Rectum (tissue), 1 donor: Measurements from ENCODE around the gene CD99.

DNA sequence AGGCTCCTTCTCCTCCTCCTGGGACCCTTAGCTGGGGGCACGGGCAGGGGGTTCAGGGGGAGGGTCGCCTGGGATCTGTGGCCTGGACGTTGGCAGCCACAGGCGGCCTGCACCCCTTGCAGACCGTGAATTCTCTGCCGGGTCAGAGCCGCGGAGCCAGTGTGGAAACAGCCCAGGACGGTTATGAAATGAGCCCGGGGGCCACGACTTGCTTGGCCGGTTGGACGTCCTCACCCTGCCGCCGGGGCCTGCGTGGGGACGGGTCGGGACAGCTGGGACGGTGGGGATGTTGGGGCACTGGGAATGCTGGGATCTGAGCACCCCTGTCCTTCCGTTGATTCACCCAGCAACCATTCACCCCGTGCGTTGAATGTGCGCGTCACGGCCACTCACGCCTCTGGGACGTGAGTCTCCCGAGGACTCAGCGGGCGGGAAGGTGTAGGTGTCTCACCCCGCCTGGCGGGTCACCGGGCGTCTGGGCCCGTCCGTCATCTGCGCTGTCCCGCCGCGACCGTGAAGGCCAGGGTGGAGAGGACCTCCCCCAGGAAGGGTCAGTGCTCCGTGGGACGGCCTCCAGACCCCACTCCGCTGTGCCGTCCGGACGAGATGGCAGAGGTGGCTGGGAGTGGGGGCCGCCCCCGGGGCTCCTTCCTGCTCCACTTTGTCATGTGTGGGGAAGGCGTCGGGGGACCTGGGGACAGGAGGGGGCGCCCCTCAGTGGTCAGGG, 4.5 kb upstream of the PLCXD1 start:
- PRO-cap, result no peak

DNA sequence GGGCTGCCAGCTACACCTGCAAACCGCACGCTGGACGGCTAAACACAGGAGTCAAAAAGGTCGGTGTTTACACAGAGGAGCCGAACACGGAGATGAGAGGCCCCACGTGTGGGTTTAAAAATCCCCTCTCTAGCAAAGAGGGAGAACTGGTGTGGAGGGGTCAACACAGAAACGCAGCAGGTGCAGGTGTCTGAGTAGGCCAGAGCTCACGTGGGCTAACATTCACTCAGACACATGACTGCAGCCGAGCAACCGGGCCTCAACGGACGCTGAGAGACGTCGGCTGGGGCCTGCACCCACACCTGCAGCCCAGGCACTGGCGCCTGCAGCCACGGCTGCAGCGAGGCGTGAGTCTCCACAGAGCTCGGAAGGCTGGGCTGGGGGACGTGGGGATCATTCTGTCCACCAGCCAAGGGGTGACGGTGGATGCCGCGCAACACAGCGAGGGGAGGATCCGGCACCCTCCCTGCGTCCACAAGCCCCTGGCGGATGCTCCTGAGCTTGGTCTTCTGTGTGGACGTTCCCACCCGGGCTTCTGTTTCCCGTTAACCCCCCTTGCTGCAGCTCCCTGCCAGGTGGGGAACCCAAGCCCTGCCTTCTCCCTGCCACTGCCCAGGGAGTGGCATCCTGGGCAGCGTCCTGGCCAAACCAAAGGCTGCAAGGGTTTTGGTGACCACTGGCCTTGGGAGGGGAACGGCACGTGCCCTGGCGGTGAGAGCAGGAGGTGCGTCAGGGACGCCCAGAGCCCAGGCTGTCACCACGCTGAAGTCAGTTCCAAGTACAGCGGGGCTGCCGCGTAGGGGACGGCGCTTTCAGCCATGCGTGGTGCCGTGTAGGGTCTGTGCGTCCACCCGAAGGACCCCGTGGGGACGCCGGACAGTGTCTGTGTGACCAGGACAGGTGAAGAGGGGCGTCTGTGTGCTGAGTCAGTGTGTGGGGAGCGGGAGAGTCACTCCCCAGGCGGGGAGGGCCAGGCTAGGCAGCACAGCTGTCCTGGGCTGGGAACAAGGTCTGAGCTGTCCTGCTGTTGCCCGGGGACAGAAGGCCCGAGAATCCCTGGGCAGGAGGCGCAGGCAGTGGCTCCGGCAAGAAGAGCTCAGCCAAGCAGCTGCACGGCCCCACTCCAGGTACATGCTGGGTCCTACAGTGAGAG, 16.3 kb downstream of the PPP2R3B start:
- PRO-cap, result no peak

- PRO-cap, result no peak
Measured at GRCh38 chrX:623515-624375, 6.8 kb upstream of the SHOX start.

DNA sequence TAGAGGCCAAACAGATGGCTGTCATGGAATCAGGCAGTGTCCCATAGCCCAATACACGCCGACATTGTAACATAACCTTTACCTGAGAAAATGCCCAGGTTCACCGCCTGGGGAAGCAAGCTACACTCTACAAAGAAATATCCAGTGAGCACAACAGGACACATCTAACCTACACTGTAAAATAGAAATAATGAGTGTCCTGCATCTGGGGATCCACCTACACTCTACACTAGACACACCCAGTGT, 242.2 kb downstream of the CRLF2 start:
- PRO-cap, result no peak

GRCh38 chrX:1292465-1293210, 24.0 kb downstream of the CSF2RA start:
- PRO-cap, result no peak

- PRO-cap, result no peak
Measured at GRCh38 chrX:1394908-1395612, 3.1 kb upstream of the SLC25A6 start.

- PRO-cap, result no peak
Measured at GRCh38 chrX:1419679-1420733, 28.1 kb upstream of the SLC25A6 start.

GRCh38 chrX:1454105-1454566, 1.4 kb upstream of the ASMTL start:
- PRO-cap, result no peak

DNA sequence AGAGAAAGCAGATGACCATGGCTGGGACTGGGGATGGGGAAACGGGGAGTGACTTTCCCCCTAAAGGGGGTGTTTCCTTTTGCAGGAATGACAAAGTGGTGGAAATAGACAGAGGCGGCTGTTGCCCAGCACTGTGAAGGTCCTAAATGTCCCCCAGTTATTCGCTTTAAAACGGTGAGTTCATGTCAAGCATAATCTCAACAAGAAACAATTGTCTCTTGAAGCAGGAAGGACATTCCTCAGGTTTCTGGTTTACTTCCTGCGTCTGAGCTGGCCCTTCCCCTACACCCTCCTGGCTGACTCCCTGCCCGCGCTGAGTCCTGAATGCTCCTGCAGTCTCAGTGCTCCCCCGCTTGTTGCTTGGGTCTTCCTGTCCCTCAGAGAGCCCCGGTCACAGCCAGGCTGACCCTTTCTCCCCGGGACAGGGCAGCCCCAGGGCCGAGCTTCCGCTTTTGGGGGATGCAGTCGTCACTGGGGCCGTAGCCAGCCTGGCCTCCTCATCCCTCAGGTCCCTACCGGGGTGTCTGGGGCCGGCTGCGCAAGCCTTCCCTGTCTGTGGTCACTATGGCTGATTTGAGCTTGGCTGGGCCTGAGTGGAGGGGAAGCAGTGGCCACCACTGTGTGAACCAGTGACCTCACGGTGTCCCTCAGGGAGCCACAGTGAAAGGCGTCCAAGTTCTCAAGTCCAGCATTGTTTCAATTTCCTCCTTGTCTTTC, 34.0 kb upstream of the ASMTL start:
- PRO-cap, result no peak

DNA sequence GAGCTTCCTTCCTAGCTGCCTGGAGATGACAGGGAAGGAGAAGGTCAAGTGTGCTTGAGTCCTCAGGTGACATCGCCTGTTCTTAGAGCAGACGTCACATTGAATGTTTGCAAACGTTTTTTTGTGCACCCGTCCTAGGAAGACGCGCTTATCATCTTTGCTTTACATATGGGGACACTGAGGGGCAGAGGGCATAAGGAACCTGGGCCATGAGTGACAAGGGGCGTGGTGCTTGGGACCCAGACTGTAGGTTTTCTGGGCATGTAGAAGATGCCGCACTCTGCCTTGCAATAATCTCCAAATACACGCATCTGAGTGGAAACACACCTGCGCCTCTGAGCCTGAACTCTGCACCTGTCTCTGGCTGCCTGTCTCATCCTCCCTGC, 34.5 kb upstream of the ASMTL start:
- PRO-cap, result no peak

GRCh38 chrX:1523977-1525284, 12.6 kb downstream of the P2RY8 start:
- PRO-cap, result no peak

- PRO-cap, result no peak
Measured at GRCh38 chrX:1828742-1828941, 213.8 kb downstream of the ASMT start.

- PRO-cap, result no peak
Measured at GRCh38 chrX:2180243-2181176, 320.3 kb downstream of the DHRSX start.

DNA sequence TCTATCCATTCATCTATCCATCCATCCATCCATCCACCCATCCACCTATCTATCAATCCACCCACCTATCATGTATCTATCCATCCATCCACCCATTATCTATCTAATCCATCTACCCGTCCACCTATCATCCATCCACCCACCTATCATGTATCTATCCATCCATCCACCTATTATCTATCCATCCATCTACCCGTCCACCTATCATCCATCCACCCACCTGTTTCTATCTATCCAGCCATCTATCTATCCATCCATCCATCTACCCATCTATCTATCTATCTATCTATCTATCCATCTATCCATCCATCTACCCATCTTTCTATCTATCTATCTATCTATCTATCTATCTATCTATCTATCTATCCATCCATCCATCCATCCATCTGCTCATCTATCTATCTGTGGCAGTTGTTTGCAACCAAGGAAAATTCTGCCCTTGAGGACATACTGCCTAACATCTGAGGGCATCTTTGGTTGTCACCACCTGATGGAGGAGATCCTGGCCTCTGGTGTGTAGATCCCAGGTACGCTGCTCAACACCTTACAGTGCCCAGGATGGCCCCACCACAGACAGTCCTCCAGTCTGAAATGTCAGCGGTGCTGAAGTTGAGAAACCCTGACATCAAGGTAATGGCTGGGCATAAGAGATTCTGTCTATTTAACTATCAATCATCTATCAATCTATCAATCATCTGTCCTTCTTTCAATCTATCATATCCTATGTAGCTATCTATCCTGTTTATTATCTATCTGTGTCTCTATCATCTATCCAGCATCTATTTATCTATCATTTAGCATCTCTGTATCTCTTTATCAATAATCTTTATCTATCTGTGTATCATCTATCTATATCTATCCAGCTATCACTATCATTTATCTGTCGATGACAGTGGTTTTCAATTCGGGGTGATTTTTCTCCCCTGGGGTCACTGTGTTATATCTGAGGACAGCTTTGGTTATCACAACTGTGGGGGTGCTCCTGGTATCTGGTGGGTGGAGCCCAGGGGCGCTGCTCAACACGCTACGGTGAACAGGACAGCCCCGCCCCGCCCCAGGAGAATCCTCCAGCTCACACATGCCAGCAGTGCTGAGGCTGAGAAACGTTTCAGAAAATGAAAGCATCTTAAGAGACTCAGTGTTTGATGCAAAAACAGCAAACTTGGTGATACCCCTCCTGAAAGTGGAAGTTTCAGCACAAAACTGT, 315.8 kb downstream of the DHRSX start:
- PRO-cap, result no peak

GRCh38 chrX:2320454-2321376, 180.1 kb downstream of the DHRSX start:
- PRO-cap, result no peak

DNA sequence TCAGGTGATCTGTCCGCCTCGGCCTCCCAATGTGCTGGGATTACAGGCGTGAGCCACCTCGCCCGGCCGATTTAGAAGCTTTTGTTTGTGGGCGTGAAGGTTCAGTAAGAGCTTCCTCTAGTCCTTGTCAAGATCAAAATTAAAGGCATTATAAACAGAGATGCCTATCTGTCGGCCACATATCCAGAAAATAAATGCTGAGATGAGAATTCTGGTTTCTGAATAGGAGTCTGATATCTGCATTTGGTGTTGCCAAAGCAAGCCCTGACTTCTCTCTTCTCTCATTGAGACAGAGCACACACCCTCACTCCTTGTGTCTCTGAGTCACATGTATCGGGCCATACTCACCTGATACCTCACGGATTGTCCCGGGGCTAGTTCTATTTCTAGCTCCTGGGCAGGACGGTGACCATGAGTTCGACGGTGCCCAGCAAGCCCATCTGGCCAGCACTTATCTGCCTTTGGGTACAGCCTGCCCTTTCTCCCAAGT, 158.7 kb downstream of the DHRSX start:
- PRO-cap, result no peak

- PRO-cap, result no peak
Measured at GRCh38 chrX:2426150-2426970, 74.4 kb downstream of the DHRSX start.

DNA sequence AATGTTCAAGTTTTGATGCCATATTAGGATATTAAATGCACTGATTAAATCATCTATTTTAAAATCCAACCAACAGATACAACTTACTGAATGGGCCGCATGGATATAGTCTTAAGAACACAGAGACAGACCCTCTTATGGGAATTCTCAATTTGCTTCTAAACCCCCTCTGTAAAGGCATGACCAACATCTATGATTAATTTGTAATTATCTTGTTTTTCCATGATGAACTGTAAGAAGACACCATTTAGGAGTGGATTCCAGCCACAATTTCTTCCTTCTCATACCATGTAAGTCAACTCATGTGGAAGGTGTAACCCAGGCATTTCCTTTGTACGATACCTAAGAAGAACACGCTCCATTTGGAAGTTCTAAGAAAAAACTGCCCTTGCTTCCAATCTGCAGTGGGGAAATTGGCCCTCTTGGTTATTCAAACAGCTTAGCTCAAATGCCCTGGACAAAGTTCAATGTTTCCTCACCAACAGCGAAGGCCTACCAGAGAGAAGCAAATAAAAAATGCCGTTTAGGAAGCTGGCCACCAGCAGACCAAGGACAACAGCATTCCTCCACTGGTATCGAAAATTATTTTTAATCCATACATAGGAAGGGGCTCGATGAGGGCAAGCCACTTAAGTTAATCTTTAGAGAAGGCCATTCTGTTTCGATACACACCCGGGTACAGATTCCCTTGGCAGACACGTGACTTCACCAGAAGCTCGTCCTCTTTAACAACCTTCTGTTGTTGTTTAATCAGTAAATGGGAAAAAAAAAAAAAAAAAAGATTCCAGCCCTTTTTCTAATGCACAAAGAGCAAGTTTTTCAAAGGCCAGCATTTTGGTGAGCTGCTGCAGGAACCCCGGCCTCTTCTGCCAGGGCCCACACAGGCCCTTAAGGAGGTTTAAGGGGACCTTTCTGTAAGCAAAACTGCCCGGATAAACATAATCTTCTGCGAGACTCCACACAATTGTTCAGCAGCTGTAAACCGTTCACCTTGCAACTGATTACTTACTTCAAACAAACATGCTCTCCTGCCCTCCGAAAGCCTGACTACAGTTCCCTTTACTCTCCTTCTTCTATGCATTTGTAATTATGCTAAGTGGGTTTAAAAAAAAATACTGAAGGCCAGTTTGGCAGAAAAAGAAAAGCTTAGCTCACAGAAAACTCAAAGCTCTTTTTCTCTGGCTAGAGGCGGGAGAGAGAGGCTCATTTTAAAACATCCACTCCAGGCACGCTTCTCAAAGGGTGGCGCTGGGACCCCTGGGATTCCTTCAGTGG, 2.5 kb downstream of the DHRSX start:
- PRO-cap, result bidirectional peak, plus-strand start outside the sequence, minus-strand start at position 1,041 of the sequence

DNA sequence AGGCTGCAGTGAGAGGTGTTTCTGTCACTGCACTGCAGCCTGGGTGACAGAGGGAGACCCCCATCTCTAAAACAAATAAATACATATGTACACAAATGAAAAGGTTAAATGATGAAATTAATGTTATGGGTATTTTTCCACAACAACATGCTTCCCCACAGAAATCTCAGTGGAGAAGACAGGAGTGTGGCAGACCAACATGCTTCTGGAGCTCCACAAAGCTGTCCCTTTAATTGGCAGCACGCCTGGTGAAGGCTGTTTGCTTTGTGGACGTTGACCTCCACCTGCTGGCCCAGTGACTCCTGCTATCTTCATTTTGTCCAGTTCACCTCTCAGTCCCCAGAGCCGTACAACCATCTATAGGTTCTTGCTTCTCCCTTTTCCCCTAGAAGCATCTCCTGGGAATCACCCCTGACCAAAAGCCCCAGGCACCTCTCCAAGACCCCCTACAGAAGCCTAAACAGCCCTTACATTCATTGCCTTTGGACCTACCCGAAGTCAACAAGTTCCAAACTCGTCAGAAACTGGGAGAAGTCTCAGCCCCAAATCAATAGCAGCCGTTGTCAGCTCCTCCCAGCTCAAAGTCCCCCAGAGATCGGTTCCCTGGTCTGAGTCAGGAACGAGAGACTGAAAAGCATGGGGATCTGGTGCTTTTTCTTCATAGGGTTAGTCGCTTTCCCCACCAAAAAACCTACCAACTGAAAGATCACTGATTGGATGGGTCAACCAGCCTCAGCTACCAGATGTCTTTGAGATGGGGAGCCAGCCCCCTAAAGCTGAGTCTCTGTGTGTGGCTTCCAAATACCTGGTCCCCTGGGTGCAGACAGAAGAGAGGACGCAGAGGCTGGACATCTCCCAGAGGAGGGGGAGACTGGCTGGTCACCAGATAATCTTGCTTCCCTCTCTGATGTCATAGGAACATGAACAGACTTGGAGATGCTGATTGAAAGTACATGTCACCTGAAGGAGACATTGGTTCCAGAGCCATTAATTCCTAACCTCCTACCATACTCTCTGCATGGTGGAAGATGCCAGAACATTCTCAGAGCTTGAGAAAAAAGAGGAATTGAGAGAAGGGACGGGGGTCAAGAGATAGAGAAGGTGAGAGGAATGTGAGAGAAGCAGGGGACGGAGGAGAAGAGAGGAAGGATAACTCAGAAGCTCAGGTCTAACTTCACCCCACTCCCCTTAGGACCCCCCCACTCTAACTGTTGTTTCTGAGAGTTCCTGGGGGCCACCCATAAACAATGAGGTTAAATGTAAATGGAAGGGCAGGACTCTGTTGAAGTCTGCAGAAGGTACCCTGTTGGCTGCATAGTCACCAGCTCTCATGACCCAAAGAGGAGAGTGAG, 36.0 kb upstream of the CD99 start:
- PRO-cap, result unidirectional peak, plus-strand start at position 335 of the sequence; unidirectional peak, plus-strand start at position 581 of the sequence; unidirectional peak, plus-strand start at position 616 of the sequence

DNA sequence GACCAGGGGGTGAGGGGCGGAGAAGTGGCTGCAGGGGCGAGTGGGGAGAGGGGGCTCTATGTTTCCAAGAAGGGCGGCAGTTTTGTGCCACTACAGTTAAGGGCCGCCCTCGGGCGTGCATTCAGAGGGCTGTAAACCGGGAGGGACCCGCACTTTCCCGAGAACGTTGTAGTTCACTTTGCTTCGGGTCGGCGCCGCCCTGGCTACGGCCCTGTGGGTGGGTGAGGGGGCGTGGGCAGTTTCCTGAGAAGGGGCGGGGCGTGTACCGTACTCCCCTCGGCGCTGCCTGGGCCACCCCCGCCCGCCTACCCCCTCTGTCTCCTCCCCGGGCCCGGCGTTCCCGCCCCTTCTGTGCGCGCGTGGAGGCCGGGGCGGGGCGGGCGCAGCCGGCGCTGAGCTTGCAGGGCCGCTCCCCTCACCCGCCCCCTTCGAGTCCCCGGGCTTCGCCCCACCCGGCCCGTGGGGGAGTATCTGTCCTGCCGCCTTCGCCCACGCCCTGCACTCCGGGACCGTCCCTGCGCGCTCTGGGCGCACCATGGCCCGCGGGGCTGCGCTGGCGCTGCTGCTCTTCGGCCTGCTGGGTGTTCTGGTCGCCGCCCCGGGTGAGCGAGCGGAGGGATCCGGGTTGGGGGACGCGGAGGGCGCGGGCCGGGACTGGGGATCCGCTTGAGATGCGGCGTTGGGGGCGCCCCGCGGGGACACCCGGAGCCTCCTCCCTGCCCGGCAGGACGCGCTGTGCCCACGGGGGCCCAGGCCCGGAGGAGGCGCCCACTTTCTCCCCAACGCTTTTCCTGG, at the start of gene CD99:
CD99 (plus strand) TSS at position 470 of the 795 bp plus-strand sequence.
- PRO-cap, result bidirectional peak, plus-strand start at position 501 of the sequence, minus-strand start at position 168 of the sequence